Tongue (tissue), 2 donors: Measurements from ENCODE around the genes UQCR10, RNF215, GAL3ST1 and PES1.

GRCh38 chr22:29062585-29063003, 963 bp upstream of the C22orf31 start:
- RAMPAGE, long total RNA: no peak

DNA sequence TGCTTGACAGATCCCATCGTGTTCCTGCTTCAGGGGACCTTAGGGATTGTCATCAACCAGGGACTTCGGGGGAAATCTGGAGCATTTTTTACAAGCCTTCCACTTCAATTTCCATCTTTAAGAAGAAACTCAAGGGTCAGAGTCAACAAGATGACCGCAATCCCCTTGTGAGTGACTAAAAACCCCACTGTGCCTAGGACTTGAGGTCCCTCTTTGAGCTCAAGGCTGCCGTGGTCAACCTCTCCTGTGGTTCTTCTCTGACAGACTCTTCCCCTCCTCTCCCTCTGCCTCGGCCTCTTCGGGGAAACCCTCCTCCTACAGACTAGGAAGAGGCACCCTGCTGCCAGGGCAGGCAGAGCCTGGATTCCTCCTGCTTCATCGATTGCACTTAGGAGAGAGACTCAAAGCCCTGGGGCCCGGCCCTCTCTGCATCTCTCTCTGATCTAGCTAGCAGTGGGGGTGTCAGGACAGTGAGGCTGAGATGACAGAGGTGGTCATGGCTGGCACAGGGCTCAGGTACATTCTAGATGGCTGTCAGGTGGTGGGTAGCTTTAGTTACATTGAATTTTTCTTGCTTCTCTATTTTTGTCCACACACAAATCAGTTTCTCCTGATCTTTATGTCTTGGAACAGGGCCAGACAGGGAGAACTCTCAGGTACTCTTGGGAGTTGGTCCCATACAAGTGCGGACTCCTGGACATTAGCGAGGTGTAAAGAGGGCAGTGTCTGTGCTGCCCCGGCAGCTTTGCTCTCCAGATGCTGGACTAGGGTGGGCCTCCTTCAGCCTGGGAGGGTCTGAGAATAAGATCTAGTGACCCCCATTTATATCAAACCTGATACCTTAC, 63.5 kb upstream of the EMID1 start:
- RAMPAGE, long total RNA: no peak

GRCh38 chr22:29154361-29154947, 51.2 kb upstream of the EMID1 start:
- RAMPAGE, long total RNA: no peak

- RAMPAGE, long total RNA: no peak
Observed at GRCh38 chr22:29224021-29224623, 18.4 kb downstream of the EMID1 start.

GRCh38 chr22:29232331-29233097, 26.8 kb downstream of the EMID1 start:
- RAMPAGE, long total RNA: no peak

- RAMPAGE, long total RNA: no peak
Observed at GRCh38 chr22:29337030-29337653, 21.6 kb upstream of the RASL10A start.

- RAMPAGE, long total RNA: no peak
Observed at GRCh38 chr22:29346608-29347209, 31.2 kb upstream of the RASL10A start.

DNA sequence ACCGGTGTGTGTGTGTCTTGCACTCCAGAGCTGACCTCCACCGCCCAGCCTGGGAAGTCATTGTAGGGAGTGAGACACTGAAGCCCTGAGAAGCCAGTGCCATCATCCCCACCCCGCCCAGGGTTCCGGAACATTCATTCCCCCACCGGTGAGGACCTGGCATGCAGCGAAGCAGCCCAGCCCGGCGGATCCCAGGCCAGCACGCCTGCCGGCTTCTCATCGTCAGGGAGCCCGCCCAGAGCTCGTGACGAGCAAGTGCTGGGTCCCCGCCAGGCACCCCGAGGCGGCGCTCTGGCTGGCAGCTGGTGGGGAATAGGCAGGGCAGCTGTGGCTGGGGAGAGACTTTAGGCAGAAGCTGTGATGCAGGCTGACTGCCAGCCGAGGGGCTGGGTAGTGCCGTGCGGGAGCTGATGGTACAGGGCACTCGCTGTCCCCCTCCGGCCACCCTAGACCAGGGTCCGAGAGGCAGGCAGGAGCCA, 24.7 kb upstream of the CABP7 start:
- RAMPAGE, long total RNA: no peak

- RAMPAGE, long total RNA: start-site peak on the plus strand at chr22:29767365-29767391, 7,260 and 1,925 reads in 2 replicates
Observed at GRCh38 chr22:29767208-29767764, at the start of gene UQCR10. UQCR10 (plus strand) TSS chr22:29767369.

DNA sequence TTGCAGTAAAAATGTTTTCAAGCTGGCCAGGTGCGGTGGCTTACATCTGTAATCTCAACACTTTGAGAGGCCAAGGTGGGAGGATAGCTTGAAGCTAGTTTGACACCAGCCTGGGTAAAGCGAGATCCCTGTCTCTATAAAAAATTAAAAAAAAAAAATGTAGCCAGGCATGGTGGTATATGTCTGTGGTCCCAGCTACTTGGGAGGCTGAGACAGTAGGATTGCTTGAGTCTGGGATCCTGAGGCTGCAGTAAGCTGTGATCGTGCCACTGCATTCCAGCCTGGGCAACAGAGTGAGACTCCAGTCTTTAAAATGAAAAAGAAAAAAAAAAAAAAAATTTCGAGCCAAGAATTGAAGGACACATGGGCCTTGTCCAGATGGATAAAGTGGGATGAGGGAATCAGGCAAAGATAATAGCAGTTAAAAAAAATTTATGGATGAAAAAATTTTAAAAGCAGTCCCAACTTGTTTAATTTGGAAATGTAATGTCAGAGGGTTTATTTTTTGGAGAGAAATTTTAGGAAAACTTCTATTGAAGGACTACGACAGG, 62.5 kb downstream of the MTMR3 start:
- RAMPAGE, long total RNA: no peak

GRCh38 chr22:30078753-30079183, 1.5 kb upstream of the HORMAD2 start:
- RAMPAGE, long total RNA: no peak

DNA sequence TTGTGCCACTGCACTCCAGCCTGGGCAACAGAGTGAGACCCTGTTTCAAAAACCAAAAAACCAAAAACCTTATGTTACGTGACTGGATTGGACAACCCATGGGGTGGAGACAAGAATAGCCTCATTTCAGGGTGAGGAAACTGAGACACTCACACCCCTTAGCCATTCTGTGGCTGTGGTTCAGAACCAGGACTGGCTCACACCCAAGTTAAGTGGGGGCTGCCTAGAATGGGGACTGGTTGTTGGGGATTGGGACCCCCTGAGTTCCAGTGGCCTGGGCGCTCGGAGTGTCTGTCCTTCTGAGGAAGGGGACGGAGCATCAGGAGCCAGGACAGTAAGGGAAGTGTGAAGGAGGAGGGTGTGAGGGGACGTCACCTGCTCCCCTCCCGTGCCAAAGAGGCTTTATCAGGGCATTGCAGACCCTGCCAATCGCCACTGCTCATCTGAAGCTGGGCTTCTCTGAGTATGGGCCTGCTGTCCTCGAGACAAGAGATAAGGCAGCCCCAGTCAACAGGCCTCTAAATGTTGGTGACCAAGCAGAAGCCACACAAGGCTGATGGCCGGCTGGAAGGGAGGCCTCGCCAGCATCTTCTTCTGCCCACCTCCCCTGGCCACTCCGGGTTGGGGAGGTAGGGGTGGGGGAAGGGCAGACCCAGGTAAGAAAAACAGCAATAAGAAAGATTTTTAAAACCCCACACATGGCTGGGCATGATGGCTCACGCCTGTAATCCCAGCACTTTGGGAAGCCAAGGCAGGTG, 29.9 kb downstream of the LIF start:
- RAMPAGE, long total RNA: no peak

- RAMPAGE, long total RNA: no peak
Observed at GRCh38 chr22:30247113-30247436, 516 bp upstream of the LIF start.

- RAMPAGE, long total RNA: no peak
Observed at GRCh38 chr22:30258673-30259140, 7.9 kb downstream of the OSM start.

- RAMPAGE, long total RNA: no peak
Observed at GRCh38 chr22:30309791-30310427, 16.8 kb downstream of the TBC1D10A start.

GRCh38 chr22:30311307-30311891, 15.3 kb downstream of the TBC1D10A start:
- RAMPAGE, long total RNA: no peak

DNA sequence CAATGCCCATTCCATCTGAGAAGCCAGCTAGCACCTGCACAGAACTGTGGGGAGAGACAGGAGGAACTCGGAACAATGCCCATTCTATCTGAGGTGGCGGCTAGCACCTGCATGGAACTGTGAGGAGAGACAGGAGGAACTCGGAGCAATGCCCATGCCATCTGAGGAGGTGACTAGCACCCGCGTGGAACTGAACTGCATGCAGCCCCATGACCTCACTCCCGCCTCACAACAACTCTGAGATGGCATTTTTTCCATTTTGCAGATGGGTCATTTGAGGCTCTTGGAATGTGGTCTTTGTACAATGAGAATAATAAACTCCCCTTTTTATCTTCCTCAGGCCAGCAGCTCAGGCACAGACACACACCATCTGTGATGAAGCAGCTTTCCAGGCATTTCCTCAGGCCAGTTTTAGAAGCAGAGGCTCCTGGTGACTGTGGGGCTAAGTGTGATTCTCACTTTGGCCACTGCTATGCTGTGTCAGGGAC, 4.3 kb downstream of the SF3A1 start:
- RAMPAGE, long total RNA: no peak

DNA sequence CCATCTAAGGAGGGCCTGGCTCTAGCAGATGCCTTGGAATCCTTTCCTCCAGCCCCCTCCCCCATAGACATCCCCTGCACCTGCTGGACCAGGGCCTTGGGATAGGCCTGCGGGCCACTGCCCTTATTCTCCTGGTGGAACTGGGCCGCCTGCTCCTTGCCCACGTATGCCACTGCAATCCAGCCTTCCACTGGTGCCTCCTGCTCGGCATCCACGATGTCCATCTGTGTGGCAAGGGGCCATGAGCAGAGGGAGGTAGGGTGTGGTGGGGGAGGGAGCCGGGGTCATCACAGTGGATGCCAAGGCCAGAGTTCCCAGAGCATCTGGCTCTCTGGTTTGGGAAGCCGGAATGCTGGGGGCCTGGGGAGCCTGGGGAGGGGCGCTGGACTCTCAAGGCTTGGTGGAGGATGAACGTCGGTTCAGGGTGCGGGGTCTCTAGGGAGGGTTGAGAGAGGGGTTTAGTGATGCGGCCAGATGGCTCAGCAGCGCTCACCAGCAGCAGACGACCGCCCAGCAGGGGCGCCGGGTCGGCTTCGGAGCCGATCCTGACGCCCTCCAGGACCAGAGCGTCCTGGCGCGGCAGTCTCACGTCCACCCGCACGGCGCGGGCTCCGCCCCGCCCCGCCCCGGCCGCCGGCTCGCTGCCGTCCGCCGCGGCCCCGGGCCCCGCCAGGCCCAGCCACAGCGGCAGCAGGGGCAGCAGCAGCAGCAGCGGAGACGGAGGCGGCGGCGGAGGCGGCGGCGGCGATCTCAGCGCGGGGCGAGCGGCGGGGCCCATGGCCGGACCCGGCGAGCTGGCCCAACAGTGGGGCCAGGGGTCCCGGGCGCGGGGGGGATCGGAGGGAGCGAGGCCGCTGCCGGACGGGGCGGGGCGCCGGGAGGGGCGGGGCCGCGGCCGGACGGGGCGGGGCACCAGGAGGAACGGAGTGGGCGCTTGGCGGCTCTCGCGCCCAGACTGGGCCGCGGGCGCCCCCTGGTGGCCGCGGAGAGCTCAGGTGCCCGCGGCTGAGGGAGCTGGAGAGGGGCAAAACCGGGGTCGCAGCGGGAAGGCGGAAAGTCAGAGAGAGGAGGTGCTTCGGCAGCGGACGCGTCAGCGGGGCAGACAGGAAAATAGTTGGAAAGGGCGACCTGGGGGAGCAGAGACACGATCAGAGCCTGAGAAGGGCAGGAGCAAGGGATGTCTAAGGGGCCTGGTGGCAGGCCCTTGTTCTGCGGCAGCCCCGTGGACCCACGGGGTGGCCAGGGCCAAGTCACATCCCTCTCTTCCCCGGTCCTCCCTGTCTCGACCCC, at the start of gene RNF215:
Gene RNF215 (minus strand): TSS at position 876 of the 1,290 bp plus-strand sequence.
- RAMPAGE, long total RNA: no peak

GRCh38 chr22:30573879-30575064, at the start of gene GAL3ST1:
GAL3ST1 (minus strand) TSS chr22:30574665.
- RAMPAGE, long total RNA: no peak

GRCh38 chr22:30591644-30592469, at the start of gene PES1:
PES1 (minus strand) TSS chr22:30591910.
- RAMPAGE, long total RNA: start-site peak on the minus strand at chr22:30591866-30591894, 166 and 65 reads in 2 replicates